Non-pigmented ciliary epithelial cell (primary cell): ENCODE results near the genes ISLR and SEMA7A.

GRCh38 chr15:73082395-73083419, 30.4 kb downstream of the NEO1 start:
- RRBS = no CpG with 5 or more reads among the region's 3 CpGs

DNA sequence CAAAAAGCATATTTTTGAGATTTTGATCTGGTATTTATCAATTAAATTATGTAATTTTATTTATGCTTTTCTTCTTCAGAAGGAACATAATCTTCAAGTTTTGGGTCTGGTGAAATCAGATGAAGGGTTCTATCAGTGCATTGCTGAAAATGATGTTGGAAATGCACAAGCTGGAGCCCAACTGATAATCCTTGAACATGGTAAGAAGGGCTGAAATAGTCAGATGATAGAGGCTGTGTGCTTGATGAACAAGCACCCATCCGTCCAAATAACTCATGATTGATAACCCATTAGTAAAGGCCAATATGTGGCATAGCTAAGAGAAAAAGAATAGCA, 125.9 kb downstream of the NEO1 start:
- RRBS = no CpG with 5 or more reads among the region's 1 CpG

DNA sequence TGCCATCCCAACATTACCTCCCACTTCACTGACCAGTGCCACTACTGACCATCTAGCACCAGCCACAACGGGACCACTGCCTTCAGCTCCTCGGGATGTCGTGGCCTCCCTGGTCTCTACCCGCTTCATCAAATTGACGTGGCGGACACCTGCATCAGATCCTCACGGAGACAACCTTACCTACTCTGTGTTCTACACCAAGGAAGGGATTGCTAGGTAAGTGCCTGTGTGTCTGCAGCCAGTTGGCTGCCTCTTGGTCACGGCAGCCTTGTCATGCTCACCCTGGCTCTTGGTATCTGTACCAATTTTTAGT, 132.5 kb downstream of the HCN4 start:
- RRBS = no CpG with 5 or more reads among the region's 8 CpGs

GRCh38 chr15:73578044-73578432, 55.2 kb downstream of the NPTN start:
- RRBS = no CpG with 5 or more reads among the region's 2 CpGs

GRCh38 chr15:73628324-73628891, 4.8 kb downstream of the NPTN start:
- RRBS = no CpG with 5 or more reads among the region's 3 CpGs

DNA sequence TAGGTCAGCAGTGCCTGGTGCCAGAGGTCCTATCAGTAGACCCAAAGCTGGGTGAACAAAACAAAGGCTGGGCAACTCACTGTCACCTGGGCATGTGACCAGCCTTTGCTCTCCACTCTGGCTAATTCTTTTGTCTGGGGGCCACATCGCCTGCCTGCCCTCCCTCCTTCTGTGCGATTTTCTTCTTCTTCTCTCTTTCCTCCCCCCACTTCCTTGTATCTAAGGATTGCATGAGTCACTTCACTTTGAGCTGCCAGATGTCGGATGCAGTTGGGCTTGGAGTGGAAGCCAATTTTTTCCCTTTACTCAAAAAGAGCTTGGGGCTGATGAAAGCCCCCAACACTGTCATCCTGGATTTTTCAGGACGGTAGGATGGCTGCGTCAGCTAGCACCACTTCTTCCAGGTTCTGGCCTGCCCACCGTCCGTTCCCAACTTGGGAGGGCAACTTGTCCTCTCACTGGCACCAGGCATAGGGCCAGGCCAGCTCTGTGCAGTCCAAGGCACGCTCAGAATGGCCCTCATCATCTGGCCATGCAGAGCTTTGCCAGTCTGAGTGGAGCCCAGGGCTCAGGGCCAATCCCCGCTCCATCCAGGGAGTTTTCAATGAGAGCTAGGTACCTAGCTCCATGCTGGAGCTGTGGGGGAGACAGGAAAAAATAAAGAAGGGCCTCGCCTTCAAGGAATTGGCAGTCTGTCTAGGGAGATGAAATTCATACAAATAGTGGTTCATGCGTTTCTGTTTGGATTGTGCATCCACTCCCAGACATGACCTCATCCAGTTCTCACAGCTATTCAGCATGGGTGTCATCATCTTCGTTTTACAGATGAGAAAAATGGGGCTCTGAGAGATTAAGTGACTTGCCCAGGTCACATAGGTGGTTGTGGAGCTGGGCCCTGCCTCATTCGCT, 47.6 kb upstream of the INSYN1 start:
- RRBS = no CpG with 5 or more reads among the region's 13 CpGs

DNA sequence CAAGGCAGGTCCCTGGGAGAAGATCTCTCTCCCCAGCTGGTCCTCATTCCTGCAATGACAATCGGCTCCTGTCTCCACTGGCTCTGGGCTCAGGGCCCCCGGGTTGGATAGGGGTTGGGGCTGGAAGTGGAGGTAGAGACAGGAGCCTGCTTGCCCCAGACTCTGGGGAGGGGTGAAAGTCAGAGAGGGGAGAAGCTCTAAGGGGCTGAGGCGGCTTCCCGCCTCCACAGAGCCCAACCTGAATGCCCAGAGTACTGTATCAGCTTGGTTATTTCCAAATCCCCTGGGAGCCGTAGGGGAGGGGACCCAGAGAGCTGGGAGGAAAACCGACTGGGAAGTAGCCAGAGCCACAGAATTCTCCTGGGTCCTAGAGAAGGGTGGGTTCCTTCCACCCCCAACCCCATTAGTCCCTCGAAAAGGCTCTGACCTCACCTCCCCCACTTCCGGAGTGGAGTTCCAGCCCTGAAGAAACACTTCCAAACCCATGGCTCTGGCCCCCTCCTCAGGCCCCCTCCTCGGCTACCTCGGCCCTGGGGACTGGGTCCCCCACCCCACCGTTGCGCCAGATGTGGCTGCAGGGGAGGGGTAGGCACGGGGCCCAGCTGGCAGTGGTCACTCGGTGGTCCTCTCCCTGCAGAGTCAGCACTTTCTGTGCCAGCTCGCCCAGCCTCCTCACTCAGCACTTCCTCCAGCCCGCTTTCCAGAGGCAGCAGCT, 3.7 kb upstream of the LOXL1 start:
- RRBS = no CpG with 5 or more reads among the region's 16 CpGs

GRCh38 chr15:73930270-73930673, 4.0 kb downstream of the LOXL1 start:
- RRBS = no CpG with 5 or more reads among the region's 6 CpGs

- RRBS = no CpG with 5 or more reads among the region's 1 CpG
Measured at GRCh38 chr15:74156489-74156927, 17.0 kb upstream of the ISLR start.

DNA sequence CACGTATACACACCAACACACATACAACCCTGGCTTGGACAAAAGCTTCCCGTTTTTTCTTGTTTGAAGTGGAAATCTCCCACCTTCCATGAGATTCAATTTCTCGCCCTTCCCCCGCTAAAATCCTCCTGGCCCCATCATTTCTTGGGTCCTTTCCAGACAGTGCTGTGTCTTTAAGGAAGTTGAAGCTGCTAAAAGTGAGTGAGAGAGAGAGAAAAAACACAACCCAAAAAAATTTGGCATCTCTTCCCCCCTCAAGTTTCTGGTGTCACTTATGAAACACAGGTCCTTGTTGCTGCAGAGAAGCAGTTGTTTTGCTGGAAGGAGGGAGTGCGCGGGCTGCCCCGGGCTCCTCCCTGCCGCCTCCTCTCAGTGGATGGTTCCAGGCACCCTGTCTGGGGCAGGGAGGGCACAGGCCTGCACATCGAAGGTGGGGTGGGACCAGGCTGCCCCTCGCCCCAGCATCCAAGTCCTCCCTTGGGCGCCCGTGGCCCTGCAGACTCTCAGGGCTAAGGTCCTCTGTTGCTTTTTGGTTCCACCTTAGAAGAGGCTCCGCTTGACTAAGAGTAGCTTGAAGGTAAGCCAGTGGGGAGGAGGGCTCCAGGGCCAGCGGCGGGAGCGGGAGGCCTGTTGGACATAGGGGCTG, at the start of gene ISLR:
Gene ISLR, plus strand, starts transcription at position 268 of the 646 bp plus-strand sequence.
- RRBS = no CpG with 5 or more reads among the region's 16 CpGs

GRCh38 chr15:74179819-74180680, 6.5 kb downstream of the ISLR start:
- RRBS = 5% methylated on average over 2 of the region's 14 CpGs

GRCh38 chr15:74383630-74384570, 16.5 kb upstream of the CYP11A1 start:
- RRBS = no CpG with 5 or more reads among the region's 8 CpGs

- RRBS = 1% methylated on average over 67 of the region's 135 CpGs
Measured at GRCh38 chr15:74432899-74434206, at the start of gene SEMA7A. Gene SEMA7A, minus strand, starts transcription at chr15:74433958.

DNA sequence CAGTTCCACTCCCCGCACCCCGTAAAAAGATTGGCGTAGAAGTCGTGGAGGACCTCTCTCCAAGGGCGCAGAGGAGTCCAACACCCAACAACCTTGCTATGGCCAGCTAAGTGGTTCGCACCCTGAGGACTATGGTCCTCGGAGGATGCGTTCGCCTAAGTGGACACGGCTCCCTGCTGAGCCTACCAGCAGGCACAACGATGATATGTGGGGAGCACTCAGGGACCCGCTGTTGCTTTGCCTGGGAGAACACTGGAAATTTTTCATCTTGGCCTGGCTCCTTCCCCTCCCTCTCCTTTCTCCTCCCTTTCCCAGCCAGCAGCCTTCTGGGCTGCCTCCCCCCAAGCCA, 423 bp upstream of the SEMA7A start:
- RRBS = no CpG with 5 or more reads among the region's 12 CpGs

DNA sequence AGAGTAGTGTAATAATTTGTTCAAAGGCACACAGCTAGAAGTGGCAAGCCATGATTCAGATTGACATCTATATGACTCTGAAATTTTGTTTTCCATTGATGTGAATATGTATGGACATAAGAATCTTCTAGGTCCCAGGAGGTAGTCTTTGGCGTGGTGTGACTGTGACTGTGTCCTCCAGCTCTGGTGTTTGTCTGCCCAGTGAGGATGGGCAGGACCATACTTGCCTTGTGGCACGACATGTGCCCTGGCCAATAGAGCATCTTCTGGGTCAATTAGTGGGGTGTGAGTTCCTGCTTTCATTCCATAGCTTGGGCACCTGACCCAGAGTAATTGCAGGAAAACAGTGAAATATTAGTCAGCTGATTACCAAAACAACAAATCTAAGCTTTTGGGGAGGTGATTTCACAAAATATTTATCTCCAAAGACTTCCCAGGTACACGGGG, 1.9 kb downstream of the CLK3 start:
- RRBS = no CpG with 5 or more reads among the region's 3 CpGs

DNA sequence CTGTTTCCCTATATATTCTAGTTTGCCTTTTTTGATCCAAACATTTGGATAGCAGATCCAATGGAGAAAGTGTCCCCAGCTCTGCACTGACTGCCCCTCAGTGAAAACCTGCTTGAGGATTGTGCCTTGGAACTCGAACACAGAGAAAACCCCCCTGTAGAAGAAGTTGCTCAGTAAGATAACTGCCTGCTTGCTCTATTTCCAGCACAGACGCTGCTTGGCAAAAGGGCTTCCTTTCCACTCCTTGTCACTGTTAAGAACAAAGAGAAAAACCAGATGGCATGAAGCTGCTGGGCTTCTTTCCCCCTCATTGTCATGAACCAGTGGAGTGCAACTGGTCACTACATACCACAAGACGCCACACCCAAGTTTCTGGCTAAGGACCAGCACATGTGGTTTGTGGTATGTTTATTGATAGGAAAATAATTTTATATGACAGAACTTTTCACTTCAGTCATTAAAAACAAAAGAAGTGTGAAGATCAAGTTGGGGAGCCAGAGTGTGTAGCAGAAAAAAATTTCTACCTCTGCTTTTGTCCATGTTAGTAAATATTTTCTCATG, 37.7 kb downstream of the CLK3 start:
- RRBS = no CpG with 5 or more reads among the region's 3 CpGs

DNA sequence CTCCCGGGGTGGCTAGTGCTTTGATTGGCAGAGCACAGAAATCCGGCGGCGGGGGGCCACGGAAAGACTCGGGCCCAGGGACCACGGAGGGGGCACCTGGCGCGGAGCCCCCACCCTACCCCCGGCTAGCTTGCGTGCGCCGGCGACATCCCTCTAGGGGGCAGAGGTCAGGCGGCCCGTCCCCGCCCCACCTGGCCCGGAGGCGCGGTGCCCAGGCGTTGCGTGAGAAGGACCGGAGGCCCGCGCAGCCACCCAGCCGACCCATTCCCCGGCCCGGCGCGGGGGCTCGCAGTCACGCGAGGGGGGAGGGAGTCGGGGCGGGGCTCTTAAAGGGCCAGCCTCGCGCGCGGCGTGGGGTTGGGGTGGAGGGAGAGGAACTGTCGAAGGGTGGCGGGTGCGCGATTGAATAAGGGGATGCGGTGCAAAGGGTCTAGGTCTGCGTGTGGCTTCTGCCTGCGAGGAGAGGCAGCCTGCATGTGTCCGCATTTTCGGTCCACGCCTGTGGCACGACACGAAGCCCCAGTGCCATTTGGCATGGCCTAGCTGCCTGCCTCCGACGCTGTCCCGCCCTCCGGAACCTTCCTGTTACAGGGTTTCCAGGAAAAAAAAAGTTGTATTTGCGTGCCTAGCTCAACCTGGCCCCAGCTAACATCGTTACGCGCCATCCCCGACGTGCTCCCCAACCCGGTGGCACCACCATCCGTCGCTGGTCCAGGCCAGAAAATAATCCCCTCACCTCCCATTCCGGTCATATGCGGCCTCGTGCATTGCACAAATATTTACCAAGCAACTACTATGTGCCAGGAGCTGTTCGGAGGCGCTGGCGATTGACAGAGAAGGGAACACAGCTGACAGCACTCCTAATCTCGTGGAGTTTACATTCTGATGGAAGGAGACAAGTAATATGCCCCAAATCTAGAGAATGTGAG, 1.2 kb upstream of the CYP1A1 start:
- RRBS = 15% methylated on average over 29 of the region's 72 CpGs

- RRBS = 84% methylated on average over 3 of the region's 7 CpGs
Measured at GRCh38 chr15:74791769-74792182, 9.9 kb downstream of the CSK start.

DNA sequence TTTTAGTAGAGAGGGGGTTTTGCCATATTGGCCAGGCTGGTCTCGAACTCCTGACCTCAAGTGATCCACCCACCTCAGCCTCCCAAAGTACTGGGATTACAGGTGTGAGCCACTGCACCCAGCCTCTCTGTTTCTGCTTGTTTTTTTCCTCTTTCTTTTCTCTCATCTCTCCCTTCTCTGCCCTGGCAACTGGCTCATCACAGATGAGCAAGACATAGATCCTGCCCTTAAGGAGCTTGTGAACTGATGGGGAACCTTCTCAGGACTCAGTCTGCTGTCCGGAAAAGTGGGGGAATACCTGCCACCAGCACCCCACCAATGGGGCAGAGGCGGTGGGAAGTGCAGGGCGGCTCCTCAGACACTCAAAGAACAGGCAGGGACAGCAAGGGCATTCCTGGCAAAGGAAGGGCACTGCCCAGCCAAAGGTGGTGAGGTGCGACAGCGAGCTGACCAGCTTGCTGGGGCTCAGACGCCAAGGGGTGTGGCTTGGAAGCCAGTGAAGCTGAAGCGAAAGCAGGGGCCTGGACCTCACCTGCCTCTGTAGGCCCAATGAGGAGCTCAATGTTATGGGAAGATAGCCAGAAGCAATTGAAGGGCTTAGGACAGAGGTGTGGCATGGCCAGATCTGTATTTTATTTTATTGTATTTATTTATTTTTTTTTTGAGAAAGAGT, 4.7 kb upstream of the LMAN1L start:
- RRBS = no CpG with 5 or more reads among the region's 8 CpGs

DNA sequence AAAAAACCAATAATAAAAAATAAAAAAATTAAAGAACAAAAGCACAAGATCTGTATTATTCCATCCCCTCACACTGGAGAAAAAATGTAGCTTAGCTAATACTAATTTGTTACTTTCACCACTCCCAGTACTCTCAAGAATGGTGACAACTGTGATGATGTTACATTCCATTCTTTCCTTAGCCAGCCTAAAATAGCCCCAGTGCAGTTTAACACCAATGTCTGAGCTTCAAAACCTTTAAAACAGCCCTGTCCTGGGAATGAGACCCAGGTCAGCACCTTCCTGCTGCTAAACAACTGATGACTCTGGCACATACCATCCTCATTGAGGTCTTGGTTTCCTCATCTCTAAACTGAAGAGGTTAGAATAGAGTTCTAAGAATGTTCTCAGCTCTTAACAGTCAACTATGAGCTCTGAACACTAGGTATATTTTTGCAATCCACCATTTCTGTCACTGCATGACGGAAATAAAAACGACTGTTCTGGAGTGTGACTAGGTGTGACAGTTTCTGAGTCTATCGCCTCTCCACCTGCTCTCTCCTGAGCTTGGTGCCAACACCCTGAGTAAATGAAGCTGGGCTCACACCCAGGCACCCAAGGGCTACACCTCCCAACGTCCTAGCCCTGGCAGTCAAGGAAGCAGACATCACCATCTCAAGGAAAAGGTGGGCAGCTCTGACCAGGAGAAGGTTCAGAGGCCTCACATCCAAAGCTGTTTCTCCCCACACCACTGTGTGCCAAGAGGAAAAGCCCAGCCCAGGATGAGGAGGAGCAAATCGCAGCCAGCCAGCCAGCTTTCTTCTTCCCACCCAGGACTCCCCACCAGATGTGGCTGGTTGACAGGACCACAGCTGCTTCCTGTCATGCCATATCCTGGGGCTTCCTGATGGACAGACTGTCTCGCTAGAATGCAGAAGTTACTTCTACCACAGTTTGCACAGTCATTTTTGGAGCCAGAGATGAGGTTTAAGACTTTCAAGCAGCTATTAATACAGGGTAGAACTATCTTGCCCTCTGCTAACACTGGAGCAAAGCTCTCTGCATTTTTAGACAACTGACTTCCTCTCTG, 3.5 kb downstream of the SCAMP2 start:
- RRBS = no CpG with 5 or more reads among the region's 6 CpGs